ENCODE measurements around the genes GJD3, SMARCE1, KRTAP2-1, KRTAP4-9, KRTAP9-1, KRTAP9-2 and KRTAP17-1.

- RRBS, result 8% methylated on average over 3 of the region's 17 CpGs
Observed at GRCh38 chr17:40331759-40332493, 22.9 kb downstream of the RARA start.

DNA sequence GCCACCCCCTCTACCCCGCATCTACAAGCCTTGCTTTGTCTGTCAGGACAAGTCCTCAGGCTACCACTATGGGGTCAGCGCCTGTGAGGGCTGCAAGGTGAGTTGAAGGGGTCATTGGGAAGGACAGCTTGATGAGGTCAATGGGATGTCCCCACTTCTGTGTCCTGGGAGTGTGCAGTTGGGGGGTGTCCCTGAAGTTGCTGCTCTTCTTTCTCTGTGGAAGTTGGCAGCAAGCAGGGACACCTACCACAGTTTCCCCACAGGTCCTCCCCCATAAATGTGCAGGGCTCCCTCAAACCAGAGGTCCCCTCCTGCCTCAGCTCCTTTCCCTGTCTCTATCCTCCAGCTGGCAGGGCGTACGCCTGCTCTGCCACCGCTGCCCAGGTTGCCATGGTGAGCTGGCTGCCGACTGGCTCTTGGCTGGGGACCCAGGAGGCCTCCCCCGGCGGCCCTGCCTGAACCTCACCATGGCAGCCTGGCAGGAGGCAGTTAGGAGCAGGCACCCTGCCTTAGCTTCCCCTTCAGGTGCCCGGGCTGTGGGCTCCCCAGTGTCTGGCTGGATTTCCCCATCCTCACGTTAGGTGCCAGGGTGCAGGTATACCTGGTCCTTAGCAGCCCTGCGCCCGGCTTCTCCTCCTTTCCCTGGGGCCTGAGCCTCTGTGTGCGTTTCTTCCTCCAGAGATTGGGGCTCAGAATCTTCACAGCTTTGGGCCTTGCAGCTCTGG lies 16.0 kb downstream of the GJD3 start:
- RRBS, result 71% methylated on average over 5 of the region's 13 CpGs

GRCh38 chr17:40351131-40351660 lies 13.3 kb downstream of the GJD3 start:
- RRBS, result no CpG with 5 or more reads among the region's 17 CpGs

GRCh38 chr17:40364351-40365403 lies at the start of gene GJD3:
Gene GJD3 (minus strand): TSS chr17:40364737.
- RRBS, result 6% methylated on average over 2 of the region's 24 CpGs

DNA sequence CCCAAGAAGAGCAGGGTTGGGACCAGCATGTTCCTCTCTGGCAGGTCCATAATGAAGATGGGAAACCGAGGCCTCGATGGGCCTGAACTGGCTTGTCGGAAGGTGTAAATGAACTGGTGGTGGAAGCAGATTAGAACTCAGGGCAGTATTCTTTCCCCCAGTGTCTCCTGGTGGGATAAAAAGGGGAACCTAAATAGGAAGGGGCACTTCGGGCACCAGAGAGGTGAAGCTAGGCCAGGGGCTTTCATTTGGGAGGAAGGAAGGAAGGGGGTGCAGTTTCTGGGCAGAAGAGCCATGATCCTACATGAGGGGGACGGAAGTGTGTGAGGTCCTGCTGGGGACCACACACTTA lies 21.0 kb downstream of the IGFBP4 start:
- RRBS, result no CpG with 5 or more reads among the region's 5 CpGs

- RRBS, result no CpG with 5 or more reads among the region's 17 CpGs
Observed at GRCh38 chr17:40474032-40475145, 27.0 kb downstream of the TNS4 start.

DNA sequence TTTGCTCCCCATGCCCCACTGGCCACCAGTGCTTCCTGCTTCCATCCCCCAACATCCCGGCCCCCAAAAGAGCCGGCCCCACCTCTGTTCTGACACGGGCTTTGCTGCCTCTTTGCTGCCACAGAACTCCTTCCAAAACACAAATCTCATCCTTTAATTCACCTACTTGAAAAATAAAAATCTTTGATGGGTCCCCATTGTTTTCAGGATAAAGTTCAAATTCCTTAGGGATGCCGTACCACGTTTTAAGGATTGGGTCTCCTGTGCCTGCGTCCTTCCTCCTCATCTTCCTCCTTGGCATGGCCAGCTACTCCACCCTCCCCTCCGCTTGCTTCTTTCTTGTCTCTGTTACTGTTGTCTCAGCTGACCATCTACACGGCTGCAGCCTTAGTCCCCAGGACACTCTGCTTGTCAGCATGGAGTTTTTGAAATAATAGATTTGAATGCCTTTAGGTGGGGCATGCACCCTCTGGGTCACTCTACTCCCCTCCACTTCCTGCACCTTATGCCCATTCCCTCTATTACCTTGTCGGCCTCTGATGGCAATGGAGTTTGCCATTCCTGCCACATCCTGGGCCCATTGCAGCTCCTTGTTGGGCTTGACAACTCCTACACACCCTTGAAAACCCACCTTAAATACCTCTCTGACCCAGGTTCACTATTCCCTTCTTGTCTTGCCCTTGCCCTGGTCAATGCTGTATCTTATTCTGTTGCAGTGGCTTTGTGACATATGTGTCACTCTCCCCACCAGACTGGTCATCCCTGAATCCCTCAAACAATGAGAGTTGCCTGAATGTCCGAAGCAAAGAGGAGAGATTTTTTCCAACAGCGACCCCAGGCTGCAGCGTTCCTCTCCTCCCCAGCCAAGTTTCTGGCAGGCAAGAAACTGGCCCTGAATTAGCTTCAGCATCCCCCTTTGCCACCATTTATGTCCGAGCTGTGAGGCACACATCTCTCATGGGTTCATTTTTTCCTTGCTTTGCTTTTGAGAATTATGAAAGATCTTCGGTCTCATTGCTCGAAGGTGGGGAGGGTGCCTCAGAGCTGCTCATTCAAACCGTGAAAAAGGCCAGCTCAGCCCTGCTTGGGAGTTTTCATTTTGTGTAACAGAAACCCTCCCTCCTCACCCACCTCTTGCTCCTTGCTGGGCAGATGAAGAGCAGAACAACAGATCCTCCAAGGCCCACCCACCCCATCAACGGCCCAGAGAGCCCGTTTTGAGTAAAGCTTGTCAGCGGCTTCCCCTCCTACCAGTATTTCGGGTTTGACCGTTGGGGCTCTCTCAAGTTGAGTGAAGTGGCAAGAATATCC lies 2.4 kb downstream of the CCR7 start:
- RRBS, result no CpG with 5 or more reads among the region's 21 CpGs

DNA sequence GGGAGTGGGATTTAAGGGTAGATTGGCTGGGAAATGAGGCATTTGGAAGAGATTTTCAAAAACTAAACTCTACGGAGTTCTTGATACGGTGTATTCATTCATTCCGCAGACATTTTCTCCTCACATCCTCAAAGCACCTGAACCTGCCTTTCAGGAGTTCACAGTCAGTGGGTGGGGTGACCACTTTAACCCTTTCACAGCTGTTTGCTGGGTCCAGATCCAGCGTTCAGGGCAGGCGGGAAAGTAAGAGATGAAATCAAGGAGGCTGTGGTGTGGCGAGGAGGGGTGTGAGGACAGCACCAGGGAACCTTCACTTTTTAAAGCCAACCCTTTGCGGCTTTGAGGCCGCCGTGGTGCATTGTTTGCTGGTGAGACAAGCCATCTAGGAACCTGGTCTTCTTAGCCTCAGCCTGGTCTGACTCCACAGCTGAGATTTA lies 1.1 kb downstream of the CCR7 start:
- RRBS, result no CpG with 5 or more reads among the region's 9 CpGs

DNA sequence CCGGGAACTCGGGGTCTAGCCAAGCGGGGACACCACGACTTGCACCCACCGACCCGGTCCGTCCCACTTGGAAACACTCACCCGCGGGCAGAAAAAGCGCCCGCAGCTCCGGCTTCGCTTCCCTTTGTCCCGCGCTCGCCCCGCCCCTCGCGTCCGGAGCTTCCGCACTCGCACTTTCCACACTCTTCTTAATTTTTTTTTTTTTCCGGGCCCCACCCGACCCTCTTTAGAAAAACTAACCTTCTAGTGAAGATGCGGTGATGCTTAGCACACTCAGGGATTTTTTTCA lies at the start of gene SMARCE1:
SMARCE1 (minus strand) TSS at position 127 of the 289 bp plus-strand sequence.
- RRBS, result 1% methylated on average over 21 of the region's 25 CpGs

DNA sequence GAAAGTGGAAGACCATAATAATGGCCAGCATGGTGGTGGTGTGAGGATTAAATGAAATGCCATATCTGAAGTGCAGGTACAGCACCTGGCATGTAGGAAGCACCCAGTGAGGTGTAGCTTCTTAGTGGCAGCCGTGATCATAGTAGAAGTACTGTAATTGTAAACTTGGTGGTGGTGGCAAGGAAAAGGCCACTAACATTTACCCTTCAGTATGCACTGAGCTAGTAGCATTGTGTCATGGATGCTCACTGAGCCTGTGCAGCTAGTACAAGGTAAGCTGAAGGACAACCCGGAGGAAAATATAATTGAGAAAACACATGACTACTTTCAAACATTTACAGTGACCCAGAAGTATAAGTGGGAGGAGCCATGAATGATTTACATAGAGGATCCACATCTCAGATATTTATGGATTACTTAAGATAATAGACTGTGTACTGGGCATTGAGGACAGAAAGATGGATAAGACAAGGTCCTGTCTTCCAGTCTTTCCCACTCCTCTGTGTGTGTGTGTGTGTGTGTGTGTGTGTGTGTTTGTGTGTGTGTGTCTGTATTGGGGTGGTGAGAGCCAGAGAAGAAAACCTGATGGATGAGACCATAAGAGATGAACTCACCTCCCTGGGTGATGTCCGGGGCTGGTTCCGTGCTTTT lies 14.8 kb upstream of the KRT20 start:
- RRBS, result no CpG with 5 or more reads among the region's 4 CpGs

- RRBS, result no CpG with 5 or more reads among the region's 6 CpGs
Observed at GRCh38 chr17:40900521-40901369, 15.7 kb upstream of the KRT20 start.

DNA sequence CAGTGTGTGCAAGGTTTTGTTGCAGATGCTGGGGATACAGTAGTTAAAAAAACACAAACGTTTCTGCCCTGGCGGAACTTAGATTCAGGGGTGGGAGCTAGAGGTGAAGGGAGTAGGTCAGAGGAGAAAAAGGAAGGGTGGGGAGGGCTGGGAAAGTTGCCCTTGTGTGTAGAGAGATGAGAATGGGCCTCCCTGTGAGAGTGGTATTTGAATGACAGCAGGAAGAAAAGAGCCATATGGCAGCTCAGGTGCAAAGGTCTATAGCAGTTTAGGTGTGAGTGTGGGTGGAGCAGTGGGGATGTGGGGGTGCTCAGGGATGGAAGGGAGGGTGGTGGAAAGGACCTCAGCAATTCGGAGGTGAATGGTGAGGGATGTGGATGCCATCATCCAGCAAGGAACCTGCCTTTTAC lies 19.5 kb upstream of the KRT20 start:
- RRBS, result no CpG with 5 or more reads among the region's 3 CpGs

- RRBS, result no CpG with 5 or more reads among the region's 7 CpGs
Observed at GRCh38 chr17:41047177-41047519, at the start of gene KRTAP2-1. Gene KRTAP2-1 (minus strand): TSS chr17:41047316.

DNA sequence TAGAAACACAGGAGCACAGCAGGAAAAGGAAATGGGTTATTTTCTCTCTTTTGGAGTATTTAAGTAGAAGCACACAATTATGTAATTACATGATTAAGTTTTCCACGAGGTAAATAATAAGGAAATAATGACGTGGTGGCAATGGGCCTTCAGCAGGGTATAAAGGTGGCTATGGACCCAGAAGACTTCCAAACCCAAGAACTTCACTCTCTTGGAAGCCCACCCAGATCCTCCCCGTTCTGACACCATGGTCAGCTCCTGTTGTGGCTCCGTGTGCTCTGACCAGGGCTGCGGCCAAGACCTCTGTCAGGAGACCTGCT lies at the start of gene KRTAP4-9:
KRTAP4-9 (plus strand) TSS at position 248 of the 320 bp plus-strand sequence.
- RRBS, result no CpG with 5 or more reads among the region's 5 CpGs

DNA sequence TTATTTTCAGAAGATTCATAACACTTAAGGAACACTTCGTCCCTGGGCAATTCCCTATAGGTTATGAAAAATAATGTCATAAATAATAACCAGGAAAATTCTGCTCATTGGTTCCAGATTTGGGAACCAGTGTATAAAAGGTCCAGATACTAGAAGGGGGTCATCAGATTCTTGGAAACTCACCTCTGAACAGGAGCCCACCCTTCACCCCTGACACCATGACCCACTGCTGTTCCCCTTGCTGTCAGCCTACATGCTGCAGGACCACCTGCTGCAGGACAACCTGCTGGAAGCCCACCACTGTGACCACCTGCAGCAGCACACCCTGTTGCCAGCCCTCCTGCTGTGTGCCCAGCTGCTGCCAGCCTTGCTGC lies at the start of gene KRTAP9-1:
KRTAP9-1 (plus strand) TSS at position 219 of the 374 bp plus-strand sequence.
- RRBS, result no CpG with 5 or more reads among the region's 1 CpG

GRCh38 chr17:41226446-41226894 lies at the start of gene KRTAP9-2:
Gene KRTAP9-2 (plus strand): TSS chr17:41226648.
- RRBS, result no CpG with 5 or more reads among the region's 3 CpGs

DNA sequence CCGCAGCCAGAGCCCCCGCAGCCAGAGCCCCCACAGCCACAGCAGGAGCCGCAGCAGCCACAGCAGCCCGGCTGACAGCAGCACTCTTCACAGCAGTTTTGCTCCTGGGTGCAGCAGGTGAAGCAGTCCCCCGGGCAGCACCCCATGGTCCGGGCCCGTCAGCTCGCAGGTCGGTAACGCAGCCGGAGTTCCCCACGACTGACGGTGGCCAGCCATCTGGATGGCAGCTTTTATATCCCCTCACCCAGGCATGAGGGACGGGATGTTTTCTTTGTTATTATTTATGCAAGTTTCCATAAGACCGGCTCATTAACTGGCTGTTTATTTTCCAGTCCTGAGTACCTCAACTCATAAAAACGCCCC lies at the start of gene KRTAP17-1:
KRTAP17-1 (minus strand) TSS at position 206 of the 363 bp plus-strand sequence.
- RRBS, result 16% methylated on average over 6 of the region's 16 CpGs

DNA sequence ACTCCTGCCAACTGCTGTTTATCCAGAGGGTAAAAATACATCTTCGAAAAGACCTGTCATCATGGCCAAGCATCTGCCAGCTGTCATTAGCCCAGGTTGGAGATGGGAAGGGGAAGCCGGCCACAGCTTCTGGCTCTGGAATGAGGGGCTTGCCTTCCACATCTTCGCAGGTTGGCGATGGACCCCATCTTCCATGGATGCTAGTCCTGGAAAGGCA lies 266 bp upstream of the KRTAP17-1 start:
- RRBS, result no CpG with 5 or more reads among the region's 4 CpGs

GRCh38 chr17:41522034-41522781 lies 3.5 kb upstream of the KRT15 start:
- RRBS, result no CpG with 5 or more reads among the region's 10 CpGs

GRCh38 chr17:41527123-41527452 lies 1.0 kb downstream of the KRT19 start:
- RRBS, result 14% methylated on average over 8 of the region's 15 CpGs

All from foreskin fibroblast (primary cell).